ENCODE data around the gene CCDC69.

- PRO-cap: no peak
Observed at GRCh38 chr5:151106291-151106826, 25.5 kb upstream of the TNIP1 start.

DNA sequence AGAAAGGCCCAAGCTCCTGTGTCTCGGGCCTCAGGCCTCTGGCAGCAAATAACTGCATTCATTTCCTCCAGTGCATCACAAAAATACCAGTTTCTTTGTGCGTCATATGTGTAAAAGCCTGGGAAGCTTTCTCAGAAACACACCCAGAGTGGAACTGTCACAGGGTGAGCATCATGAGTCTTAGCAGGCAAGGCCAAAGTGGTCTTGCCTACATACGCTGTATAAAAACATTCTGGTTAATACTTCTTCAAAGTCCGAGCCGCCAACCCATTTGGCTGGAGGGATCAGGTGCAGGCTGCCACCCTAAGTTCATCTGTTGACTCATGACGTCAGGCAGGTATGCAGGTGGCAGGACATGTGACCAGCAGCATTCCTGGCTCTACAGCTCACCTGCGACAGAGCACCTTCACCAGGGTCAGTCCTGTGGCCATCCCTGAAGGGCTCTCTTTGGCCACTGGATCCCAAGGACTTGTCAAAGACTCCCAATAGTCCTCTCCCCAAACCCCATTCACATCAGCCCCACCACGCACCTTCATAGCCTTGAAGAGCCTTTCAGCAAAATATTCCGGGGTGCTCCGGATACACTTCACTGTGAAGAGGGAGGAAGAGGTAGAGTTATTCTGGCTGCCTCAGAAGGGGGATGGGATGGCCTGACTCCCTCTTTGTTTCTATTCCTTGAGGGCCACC lies 26.7 kb downstream of the ANXA6 start:
- PRO-cap: no peak

DNA sequence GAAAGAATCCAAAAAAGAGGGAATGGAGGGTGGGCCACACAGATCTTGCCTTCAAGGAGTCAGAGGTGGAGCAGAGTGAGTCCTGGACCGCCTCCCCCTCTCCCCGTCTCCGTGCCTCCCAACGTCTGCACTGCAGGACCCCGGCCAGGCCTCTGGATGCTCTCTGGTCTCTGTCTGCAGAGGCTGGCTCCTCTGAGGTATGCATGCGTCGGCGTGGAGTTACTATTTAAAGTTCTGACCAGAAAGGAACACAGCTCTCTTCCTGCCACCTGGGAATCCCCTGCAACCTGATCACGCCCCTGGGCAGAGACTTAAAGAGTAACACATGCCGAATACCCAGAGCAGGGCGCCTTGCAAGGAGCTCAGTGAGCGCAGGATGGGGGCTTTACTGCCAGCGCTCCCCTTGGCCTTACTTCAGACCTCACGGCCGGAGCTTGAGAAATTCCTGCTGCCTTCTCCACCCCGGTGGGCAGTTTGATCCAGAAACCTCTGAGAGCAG lies 16.0 kb downstream of the ANXA6 start:
- PRO-cap: no peak

GRCh38 chr5:151150284-151151309 lies 7.0 kb downstream of the ANXA6 start:
- PRO-cap: no peak

- PRO-cap: no peak
Observed at GRCh38 chr5:151155458-151156033, 2.0 kb downstream of the ANXA6 start.

DNA sequence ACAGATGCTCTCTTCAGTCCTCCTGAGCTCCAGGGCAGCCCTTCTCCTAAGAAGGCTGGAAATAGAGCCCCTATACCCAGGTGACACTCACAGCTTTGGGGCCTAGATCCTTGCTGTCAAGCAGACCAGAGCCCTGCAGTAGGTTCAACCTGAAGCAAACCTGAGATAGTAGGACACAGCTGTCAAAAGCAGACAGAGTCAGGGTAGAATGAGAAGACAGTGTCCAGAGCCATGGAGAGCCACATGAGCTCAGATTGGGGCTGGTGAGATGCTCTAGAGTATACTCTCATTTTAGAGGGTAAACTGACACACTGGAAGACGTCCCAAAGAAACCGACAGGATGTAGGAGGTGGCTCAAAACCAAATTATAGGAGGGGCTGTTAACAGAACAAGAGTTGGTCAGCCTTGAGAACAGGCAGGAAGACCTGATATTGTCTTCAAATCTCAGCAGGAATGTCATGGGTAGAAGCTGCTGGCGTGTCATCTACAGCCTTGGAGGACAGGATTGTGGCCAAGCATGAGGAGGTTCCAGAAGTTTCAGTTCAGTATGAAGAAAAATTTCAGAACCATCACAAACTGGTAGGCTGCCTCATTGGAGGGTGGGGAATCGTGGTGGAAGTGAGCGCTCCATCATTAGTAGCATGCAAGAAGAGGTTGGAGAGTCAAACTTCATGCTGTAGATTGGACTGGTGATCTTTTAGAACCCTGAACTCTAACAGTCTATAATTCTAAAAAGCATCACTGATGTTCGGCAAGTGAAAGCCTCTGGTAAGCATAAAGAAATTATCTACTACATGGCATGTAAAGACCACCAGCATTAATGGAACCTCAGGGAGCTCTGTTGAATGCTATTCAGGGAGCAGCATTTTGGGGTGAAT lies 11.3 kb downstream of the CCDC69 start:
- PRO-cap: no peak

GRCh38 chr5:151223588-151224385 lies at the start of gene CCDC69:
TSS of gene CCDC69 (minus strand) at chr5:151224092.
- PRO-cap: unidirectional peak, minus-strand start at chr5:151224086; unidirectional peak, minus-strand start at chr5:151224141

- PRO-cap: no peak
Observed at GRCh38 chr5:151263825-151264618, 11.0 kb downstream of the GM2A start.

- PRO-cap: no peak
Observed at GRCh38 chr5:151309880-151310359, 6.4 kb upstream of the SLC36A3 start.

DNA sequence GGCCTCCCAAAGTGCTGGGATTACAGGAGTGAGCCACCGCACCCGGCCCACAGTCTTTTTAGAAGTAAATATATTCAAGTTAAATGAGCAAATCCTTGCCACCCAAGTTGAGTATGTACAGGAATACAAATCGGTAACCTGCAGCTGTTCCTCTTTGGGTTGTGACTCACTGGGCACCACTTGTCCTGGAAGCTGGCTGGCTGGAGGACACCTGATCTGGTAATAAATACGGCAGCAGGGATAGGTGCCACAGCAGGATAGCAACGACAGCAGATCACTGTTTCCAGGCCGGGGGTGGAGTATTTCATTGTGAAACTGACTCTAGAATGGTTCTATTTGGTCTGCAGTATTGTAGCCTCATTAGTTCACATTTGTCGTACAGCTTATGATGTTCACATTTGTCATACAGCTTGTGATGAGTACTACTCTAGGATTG lies 35.7 kb upstream of the SLC36A2 start:
- PRO-cap: no peak

GRCh38 chr5:151679478-151679798 lies 7.3 kb downstream of the SPARC start:
- PRO-cap: no peak

GRCh38 chr5:151757470-151757852 lies 970 bp downstream of the ATOX1 start:
- PRO-cap: no peak

- PRO-cap: no peak
Observed at GRCh38 chr5:151815419-151816362, 43.9 kb downstream of the G3BP1 start.

DNA sequence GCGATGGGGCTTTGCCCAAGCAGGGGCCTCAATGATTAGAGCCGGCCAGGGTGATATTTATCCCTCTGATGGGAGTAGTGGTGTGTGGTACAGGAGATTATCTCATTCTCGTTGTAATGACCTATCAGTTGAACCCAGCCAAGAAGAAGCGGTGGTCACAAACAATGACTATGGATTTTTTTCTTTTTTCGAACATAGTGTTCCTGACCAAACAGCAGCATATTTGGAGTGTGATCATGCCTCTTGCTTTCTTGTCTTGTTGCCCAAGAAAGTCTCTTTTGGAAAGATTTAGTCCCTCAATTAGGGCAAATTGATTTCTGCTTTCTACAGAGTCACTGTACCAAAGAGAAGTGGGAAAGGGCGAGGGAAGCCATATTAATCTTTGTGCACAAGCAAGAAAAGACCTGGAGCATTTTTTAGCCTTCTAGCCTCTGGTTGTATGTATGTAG lies 71.9 kb upstream of the SAP30L start:
- PRO-cap: no peak

DNA sequence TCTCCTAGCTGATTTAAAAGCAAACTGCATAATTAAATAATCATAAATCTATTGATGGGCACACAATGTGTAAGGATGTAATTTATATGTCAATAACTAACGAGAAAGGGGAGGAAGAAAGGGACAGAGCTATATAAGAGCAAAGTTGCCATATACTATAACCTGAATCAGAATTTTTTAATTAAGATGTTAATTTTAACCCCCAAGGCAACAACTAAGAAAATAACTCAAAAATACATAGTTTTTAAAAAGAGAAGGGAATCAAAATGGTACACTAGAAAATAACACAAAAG lies 22.9 kb upstream of the SAP30L start:
- PRO-cap: no peak

DNA sequence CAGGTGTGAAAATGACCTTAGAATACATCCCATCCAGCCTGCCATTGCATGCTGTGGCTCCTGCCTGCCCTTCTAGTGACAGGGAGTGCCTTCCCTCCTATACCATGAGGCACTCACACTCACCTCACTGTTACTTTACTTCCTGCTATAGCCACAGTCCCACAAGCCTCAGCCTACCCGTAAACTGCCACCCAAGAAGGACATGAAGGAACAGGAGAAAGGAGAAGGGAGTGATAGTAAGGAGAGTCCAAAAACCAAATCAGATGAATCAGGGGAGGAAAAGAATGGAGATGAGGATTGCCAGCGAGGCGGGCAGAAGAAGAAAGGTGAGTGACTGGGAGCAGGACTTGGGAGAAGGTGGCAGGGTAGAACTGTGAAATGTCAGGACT lies 37.3 kb downstream of the LARP1 start:
- PRO-cap: no peak

DNA sequence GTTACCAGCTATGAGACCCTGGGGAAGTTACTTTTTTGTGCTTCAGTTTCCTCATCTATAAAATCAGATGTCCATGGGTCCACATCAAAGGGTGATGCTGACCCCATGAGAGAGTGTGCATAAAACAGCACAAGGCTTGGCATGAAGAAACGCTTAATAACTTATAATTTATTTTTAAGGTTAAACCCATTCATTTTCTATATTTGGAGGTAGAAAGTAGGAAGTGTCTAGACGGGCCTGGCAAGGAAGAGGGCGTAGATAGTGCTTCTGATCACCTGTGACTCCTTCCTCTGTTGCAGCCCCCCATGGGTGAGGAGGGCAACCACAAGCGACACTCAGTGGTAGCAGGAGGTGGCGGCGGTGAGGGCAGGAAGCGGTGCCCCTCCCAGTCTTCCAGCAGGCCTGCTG lies 36.8 kb downstream of the FAXDC2 start:
- PRO-cap: no peak

- PRO-cap: no peak
Observed at GRCh38 chr5:154815589-154816320, 34.6 kb downstream of the FAXDC2 start.

GRCh38 chr5:154829188-154829390 lies 21.3 kb downstream of the FAXDC2 start:
- PRO-cap: no peak

DNA sequence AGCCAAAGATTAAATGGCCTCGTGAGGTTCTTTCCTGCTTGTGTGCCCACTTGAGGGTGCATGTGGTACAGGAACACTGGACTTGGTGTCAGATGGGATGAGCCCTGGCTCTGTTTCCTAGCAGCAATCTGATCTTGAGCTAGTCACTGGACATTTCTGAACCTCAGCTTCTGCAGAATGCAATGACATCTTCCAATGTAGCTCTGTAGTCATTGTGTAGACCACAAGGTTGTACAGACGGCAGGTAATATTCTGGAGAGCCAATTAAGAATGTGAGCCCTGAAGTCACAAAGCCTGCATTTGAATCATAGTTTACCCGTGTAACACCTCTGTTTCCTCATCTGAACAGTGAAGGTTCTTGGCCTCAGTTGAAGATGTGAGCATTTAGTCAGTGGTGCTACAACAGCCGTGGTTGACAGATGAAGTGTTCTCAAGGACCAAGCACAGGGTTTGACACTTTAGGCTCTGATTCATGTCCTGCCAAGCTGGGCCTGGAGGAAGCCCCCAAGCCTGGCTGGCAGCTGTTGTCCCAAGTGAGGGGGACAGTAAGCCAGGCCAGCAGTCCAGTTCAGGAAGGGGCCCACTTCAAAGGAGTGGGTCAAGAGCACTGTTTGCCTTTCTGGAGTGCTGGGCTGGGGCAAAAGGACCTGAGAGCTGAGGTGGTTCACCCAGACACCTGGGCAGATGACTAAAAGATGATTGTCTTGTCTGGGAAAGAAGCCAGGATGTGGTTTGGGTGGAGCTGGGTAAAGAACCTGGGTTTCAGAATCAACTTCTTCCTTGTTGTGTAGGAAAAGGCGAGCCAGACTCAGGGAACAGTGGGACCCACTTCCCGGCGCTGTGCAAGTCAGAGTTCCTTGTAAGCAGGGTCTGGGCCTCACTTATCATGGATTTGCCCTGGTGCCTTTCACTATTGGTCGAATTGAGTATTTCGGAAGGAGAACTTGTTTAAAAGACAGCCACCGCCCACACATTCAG lies 20.7 kb downstream of the FAXDC2 start:
- PRO-cap: no peak